BE2C (cell line): ENCODE data around the genes PVRIG and SLC12A9.

- RRBS = 11% methylated on average over 5 of the region's 18 CpGs
These were observed 391 bp downstream of the TAF6 start for GRCh38 chr7:100118774-100119160.

DNA sequence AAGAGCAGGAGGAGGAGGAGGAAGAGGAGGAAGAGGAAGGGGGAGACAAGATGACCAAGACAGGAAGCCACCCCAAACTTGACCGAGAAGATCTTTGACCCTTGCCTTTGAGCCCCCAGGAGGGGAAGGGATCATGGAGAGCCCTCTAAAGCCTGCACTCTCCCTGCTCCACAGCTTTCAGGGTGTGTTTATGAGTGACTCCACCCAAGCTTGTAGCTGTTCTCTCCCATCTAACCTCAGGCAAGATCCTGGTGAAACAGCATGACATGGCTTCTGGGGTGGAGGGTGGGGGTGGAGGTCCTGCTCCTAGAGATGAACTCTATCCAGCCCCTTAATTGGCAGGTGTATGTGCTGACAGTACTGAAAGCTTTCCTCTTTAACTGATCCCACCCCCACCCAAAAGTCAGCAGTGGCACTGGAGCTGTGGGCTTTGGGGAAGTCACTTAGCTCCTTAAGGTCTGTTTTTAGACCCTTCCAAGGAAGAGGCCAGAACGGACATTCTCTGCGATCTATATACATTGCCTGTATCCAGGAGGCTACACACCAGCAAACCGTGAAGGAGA, 1.9 kb upstream of the MBLAC1 start:
- RRBS = no CpG with 5 or more reads among the region's 4 CpGs

DNA sequence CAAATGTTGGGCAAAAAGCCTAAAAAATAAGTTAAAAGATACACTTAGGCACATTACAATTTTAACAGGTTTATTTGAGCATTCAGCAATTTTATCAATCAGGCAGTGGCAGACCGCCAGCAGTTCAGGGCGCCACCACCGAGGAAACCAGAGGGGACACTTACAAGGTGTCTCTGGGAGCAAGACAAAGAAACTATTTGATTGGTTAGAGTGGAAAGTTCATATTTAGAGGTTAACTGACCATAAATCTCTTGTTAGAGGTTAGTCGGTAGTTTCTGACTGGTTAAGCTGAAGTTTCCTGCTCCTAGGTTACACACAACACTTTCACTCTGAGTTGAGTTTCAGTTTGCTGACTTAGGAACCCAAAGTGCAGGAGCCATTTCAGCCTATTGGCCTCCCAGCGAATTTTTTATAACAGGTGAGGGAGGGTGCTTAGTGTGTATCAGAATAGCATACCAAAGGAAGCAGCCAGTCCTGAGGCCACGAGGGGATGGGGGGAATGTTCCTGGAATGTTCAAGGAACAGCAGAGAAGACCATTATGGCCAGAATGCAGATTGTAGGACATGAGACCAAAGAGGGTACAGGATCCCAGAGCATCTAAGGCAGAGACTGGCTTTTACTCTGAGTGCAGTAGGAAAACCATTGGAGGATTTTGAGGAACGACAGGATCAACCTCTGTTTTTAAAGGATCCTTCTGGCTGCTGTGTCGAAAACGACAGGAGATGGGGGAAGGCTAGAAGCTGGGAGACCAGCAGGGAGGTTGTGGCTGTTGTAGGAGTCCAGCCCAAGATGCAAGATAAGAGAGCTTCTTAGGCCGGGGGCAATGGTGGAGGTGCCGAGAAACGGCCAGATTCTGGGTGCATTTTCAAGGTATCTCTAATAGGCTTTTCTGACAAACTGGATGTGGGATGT, 10.6 kb upstream of the PVRIG start:
- RRBS = no CpG with 5 or more reads among the region's 12 CpGs

DNA sequence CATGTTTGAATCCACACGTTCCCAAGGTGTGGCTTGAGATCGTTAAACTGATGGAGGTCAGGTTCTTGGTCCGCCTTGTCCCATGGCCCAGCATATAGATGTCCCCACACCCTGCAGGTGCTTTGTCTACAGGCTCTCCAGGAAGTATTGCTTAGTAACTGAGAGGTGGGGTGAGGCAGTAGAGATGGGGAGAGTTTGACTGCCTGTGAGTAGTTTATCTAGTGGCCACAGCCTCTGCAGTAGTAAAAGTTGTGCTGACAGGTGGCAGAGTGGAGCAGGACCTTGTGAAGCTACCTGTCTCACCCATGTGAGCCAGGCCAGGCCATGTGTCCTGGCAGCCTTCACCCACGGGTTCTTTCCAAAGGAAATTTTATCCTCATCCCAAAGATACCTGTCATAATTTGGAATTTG, 5.4 kb upstream of the PVRIG start:
- RRBS = no CpG with 5 or more reads among the region's 4 CpGs

DNA sequence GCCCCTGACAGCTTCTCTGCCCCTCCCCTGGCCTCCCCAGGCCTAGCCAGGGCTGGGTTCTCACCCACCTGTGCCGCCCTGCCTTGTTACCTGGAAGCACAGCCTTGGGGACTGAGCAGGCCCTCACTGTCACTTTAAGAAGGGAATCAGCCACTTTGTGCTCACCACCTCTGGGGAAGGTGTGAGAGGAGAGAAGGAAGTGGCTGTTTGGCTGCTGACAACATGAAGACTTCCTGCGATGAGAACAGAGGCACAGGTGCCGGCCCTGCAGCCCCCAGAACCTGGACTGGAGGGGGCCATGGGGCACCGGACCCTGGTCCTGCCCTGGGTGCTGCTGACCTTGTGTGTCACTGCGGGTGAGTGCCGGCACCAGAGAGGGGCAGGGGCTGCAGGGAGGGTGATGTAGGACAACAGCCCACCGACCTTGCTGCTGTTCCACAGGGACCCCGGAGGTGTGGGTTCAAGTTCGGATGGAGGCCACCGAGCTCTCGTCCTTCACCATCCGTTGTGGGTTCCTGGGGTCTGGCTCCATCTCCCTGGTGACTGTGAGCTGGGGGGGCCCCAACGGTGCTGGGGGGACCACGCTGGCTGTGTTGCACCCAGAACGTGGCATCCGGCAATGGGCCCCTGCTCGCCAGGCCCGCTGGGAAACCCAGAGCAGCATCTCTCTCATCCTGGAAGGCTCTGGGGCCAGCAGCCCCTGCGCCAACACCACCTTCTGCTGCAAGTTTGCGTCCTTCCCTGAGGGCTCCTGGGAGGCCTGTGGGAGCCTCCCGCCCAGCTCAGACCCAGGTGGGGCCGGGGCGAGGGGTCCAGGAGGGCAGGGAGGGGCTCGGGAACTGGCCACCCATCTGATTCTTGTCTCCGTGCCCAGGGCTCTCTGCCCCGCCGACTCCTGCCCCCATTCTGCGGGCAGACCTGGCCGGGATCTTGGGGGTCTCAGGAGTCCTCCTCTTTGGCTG, at the start of gene PVRIG:
PVRIG (plus strand) TSS at position 277 of the 962 bp plus-strand sequence.
- RRBS = 52% methylated on average over 2 of the region's 29 CpGs

- RRBS = no CpG with 5 or more reads among the region's 12 CpGs
These were observed 22.9 kb upstream of the PILRB start for GRCh38 chr7:100334957-100335475.

- RRBS = no CpG with 5 or more reads among the region's 7 CpGs
These were observed 1.4 kb downstream of the PILRB start for GRCh38 chr7:100359281-100359710.

DNA sequence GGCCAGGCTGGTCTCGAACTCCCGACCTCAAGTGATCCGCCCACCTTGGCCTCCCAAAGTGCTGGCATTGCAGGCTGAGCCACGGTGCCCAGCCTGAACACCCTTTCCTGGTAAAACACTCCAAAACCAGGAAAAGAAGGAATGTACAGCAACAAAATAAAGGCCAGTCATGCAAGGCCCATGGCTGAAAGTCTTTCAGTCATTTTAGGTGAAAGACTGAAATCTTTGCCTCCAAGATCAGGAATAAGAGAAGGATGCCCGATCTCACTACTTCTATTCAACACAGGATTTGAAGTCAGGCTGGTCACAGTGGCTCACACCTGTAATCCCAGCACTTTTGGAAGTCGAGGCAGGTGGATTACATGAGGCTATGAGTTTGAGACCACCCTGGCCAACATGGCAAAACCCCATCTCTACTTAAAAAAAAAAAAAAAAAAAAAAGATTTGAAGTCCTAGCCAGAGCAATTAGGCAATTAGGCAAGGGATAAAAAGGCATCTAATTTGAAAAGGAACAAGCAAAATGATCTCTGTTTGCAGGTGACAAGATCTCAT, 4.9 kb downstream of the PILRB start:
- RRBS = no CpG with 5 or more reads among the region's 6 CpGs

- RRBS = no CpG with 5 or more reads among the region's 4 CpGs
These were observed 22.9 kb upstream of the AGFG2 start for GRCh38 chr7:100515990-100516525.

- RRBS = no CpG with 5 or more reads among the region's 8 CpGs
These were observed 5.7 kb downstream of the AGFG2 start for GRCh38 chr7:100544382-100545460.

DNA sequence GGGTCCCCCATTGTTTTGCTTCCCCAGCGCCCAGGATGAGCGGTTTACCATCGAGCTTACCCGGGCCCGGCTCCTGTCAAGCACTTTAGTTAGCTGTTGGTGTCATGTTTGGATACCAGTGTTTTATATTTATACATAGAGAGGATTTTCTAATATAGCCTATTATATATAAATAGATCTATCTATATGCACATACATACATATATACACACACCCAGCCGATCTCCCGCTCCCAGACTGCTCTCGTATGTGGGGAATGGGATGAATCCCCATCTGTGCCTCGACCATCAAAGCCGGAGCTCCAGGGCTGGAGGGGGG, 8.2 kb downstream of the SAP25 start:
- RRBS = no CpG with 5 or more reads among the region's 10 CpGs

- RRBS = 69% methylated on average over 4 of the region's 9 CpGs
These were observed 1.2 kb downstream of the SAP25 start for GRCh38 chr7:100572557-100572892.

DNA sequence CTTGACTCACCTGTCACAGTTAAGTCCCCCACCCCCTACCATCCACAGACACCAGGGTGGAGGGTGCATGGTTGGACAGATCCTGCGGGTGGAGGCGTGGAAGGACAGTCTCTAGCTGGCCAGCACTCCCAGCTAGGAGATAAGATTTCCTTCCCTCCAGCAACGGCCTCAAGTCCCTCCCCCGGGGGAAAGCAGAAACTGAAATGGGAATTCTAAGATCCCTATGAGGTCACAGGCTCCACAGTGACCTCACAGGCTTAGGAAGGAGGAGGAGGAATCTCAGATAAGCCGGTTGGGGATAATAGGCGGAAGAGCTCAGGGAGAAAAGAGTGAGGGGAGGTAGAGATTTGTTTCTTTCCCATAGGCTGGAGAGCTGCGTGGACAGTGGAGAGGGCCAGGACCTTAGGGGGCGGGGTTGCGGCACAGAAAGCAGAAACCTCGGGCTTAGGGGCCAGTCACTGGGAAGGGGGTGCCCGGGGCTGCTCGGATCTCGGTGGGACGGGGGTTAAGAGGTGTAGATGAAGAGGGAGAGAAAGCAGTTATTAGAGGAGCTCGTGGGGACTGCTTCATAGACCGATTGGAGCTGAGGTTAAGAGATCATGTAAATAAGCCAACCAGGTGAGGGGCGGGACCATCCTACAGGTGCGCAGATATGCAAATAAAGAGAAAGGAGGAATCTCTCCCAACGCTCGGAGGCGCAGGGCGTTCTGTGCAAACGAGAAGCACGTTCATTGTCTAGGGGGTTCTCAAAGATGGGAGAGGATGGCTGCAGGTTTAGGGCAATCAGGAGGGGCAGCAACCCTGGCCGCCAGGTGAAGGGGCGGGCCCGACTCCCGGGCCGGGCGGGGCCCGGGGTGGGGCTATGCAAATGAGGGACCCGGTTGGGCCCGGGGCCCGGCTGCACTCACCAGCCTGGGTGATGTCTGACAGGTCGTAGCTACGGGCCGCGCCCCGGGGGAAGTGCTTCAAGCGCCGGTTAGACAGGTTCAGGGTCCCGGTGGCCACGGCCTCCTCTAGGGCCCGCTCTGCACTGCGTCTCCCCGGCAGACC, 631 bp downstream of the LRCH4 start:
- RRBS = 2% methylated on average over 13 of the region's 46 CpGs

- RRBS = no CpG with 5 or more reads among the region's 11 CpGs
These were observed 3.3 kb downstream of the FBXO24 start for GRCh38 chr7:100589148-100590137.

DNA sequence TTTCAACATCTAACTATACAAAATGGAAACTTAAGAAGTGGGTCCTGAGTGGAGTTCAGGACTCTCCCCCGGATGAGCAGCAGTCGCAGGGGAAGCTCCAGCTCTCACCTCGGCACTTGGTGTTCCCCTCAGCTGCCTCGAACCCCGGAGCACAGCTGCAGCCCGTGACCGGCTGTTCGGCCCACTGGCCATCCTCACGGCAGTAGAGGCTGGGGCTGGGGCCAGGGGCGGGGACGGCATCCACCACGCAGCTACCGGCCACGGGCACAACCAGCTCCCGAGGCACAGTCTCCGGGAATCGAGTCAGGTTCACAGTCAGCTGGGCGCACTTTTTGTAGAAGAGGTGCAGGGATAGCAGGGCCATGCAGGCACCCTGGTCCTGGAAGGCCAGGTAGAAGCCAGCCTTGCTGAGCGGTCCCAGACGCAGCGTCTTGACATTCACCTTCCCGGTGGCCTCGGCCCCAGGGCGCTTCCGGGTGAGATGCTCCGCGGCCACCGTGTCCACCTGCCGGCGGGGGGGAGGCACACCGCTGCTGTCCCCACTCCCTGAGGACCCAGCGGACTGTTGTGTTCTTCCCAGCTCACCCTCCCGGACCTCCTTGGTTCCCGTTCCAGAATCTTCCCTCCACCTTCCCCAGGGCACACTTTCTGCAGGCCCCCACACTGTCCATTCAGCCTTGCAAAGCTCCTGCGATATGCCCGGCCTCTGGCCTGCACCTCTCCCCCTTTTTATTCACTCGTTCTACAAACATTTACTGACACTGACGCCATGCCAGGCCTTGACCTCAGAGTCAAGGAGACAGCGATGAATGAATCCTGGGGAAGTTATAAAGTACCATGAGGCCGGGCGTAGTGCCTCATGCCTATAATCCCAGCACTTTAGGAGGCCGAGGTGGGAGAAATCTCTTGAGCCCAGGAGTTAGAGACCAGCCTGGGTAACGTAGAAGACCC, 4.9 kb downstream of the EPHB4 start:
- RRBS = 85% methylated on average over 19 of the region's 43 CpGs

GRCh38 chr7:100835586-100836859, 8.7 kb upstream of the EPHB4 start:
- RRBS = 74% methylated on average over 5 of the region's 19 CpGs

DNA sequence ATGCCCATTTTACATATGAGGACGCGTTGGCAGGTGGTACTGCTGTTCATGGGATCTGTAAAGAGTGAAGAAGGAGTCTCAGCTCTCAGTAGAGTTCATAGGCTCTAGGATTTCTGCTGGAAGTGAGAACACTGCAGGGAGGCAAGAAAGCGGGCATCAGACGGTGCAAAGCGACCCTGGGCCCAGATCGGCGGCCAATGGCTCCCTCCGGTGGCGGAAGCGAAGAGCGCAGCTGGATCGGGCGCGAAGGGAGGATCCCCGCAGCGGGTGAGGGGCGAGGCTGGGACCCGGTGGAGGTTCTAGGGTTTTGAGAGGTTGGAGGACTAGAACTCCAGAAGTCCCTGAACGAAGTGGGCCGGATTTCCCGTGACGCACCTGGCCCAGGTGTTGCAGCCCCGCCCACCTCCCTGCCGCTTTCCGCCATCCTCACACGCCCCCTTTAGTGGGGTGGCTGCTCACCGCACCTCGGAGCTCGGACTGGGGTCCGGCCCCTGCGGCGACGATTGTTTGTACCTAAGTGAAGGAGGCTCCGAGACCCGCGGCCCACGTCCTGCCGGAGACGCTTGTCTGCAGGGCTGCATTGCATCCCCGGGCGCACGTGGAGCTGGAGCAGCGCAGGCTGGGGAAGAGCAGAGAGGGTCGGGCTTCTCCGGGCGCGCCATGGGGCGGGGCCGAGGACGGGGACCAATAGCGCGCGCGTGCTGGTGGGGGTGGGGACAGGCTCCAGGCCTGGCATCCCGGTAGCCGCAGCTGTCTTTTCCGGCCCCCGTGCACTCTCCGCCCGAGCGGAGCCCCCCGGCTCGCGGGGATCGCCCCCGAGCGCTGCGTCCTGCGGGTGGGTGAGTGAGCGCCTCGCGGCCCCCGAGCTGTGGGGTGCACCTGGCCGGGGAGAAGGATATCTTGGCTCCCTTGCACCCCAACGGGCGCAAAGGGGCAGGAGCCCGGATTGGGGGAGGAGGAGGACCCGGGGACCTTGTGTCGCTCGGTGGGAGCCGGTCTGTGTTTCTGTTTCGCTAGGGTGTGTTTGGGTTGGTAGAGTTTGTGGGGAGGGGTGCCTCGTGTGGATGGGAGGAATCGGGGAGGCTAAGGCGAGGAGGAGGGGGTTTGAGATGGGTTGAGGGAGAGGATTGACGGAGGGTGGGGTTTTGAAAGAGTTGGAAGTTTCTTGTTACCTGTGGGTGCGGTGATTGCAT, at the start of gene SLC12A9:
SLC12A9 (plus strand) TSS at position 713 of the 1,193 bp plus-strand sequence.
- RRBS = 1% methylated on average over 43 of the region's 87 CpGs

GRCh38 chr7:100865902-100866766, 1.1 kb upstream of the TRIP6 start:
- RRBS = 34% methylated on average over 21 of the region's 50 CpGs

GRCh38 chr7:100910254-100911010, 14.7 kb upstream of the ACHE start:
- RRBS = no CpG with 5 or more reads among the region's 11 CpGs

- RRBS = no CpG with 5 or more reads among the region's 18 CpGs
These were observed 18.5 kb upstream of the ACHE start for GRCh38 chr7:100913945-100914805.